Metastatic Breast Carcinoma in the Brain (tissue), 10 donors: ENCODE measurements around the gene SLC35B4.

DNA sequence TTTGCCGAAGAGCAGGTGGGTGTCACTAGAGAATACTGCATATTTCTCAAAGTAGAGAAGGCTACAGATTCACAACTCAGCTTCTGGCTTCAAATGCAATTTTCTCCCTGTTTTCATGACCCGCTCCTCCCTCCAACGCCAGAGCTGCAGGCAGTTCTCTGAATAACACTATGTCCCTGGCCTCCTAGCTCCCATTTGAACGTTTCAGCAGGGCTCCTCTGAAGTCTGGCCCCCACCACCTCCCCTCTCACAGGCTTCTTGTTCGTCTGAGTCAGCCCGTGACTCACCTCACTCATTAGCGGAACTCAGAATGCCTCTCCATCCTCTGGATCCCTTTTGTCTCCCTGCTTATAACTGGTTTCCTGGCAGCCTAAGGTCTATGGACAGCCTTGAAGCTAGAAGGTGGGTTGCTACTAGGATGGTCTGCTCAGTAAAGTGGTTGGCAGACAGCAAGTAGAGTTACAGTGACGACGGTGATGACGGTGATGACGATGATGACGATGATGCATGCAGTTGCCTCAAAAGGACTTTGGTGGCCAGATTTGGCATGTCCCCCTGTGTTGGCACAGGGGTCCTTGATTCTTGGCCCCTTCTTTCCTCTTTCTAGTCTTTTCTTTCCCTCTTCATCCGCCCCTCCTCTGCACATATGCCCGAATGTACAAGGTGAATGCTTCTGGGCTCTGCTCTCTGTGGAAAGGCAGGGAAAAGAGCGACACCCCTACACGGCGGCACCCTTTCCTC, 83.3 kb upstream of the MKLN1 start:
- PRO-cap, 10 experiments, result no peak in any of the 10 experiments

DNA sequence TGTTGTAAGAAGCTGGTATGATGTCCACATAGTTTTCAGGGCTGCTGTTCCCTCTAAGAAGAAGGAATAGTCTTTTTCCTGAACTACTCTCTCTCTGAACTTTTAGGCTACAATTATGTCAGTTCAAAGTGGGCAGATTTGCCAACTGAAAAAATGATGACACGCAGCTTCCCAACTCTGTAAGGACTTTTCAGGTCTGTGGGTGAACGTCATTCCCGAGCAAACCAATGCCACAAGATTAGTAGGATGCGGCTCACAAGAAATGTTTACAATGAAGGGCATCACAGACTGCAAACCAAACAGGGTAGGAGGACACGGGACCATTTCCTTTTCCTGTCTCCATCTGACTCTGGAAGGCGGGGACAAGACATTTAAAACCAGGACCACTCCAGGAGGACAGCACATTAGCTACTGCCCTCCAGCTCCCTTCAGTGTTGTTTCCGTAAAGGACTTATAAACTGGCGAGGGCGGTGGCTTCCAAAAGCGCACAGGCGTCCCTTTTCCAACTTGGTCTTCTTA, 585 bp upstream of the MKLN1 start:
- PRO-cap, 10 experiments, result peak in 7 of 10 experiments; most common plus-strand start position 402 of the sequence (in 4); most common minus-strand start position 297 of the sequence (in 5)

DNA sequence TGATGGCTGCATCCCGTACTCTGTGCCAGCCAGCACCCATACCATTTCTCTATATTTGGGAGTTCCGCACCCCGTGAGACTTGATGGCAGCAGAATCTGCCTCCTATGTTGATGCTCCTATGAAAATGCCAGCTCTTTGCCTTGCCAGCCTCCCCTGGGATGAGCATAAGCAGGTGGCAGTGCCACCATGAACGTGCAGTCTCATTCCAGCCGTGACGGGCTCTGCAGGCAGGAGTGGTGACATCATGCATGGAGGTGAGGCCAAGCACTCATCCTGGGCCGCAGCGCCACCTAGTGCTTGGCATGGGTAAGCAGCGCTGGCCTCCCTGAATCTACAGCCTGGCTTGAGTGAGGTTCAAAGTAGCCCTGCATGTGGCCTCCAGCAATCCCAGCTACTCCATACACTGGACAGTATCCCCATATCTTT, 43.0 kb downstream of the PODXL start:
- PRO-cap, 10 experiments, result peak in 4 of 10 experiments; most common minus-strand start position 224 of the sequence (in 4)

DNA sequence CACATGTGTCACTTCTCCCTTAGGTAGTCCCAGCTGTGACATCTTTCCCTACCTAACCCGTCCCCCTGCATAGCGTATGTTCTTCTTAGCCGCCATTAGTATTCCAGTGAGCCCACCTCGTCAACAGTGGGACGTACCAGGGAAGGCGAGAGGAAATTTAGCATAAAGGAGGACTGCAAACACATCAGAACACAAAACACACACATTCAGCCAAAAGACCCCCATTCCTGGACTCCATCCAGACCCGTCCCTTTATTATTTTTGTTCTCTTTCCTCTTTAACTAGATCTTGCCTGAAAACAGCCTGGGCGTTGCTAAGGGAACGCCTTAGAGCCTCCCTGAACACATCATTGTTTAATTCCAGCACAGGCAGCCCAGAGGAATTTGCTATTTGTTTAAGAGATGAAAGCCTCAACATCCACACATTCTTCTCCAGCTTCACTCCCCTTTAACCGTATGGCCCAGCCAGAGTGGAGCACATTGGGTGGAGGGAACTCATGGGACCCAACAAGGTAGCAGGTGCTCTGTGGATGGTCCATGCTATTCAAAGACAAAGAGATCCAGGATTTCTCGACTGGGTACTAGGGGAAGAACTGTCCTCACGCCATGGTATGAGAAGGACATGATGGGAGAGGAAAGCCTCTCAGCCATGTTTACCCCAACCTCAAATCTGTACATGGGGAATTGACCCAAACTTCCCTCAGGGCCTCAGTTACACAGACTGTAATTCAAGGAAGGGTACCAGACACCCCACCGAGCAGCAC, 44.2 kb upstream of the PODXL start:
- PRO-cap, 10 experiments, result no peak in any of the 10 experiments

GRCh38 chr7:131826934-131827401, 270.5 kb upstream of the PODXL start:
- PRO-cap, 10 experiments, result peak in 1 of 10 experiments; most common plus-strand start chr7:131827241 (in 1); most common minus-strand start chr7:131827090 (in 1)

DNA sequence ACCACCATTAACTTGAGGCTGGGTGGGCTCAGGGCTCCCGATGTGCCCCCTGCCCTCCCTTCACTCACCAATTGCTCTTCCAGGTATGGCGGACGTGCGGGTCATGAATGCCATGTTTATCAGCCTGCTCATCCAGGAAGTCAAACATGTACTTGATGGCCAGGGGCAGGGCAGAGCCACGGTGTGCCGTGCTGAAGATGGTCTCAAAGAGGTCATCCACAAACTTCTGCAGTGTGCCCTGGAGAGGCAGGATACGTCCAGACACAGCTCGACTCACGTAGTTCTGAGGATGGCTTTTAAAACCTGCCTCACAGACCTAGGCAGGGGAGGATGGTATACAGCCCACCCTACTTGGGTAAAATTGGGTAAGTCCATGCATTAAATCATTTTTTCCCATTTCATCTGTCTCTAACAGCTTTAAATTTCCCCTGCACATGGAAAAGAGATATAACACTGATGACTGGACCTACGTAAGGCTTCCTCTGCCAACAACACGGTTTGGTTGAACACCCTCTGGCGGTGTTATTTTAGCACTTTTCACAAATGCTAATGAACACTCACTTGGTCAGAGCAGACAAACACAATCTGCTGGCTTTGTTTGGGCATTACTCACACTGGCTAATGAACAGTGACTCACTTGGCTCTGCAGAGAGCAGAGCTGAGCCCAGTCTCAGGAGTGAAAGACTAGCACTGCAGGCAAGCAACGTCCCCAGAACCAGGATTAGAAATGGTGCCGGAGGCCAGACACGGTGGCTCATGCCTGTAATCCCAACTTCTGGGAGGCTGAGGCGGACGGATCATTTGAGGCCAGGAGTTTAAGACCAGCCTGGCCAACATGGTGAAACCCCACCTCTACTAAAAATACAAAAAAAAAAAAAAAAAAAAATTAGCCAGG, 431.0 kb downstream of the PLXNA4 start:
- PRO-cap, 10 experiments, result peak in 1 of 10 experiments; most common plus-strand start position 712 of the sequence (in 1); most common minus-strand start position 500 of the sequence (in 1)

GRCh38 chr7:132206601-132206928, 369.7 kb downstream of the PLXNA4 start:
- PRO-cap, 10 experiments, result no peak in any of the 10 experiments

DNA sequence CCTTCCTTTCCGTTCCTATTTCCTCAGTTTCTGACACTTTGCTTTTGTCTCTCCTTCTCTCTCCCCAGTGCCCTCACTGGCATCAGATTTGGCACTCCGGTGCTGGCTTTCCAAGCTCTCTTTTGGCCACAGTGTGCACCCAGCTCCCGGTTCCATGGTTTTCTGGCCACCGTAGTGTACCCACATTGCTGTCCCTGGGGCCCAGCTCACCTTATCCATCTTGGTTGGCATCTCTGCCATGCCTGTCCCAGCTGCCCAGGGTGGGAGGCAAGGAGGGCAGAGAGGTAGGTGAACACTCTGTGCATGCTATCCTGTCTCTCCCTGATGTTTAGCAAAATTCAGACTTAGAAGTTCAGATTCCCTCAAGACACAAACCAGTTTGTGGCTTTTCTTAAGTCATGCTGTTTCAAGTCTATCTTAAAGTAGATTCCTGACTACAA, 142.1 kb downstream of the PLXNA4 start:
- PRO-cap, 10 experiments, result no peak in any of the 10 experiments

GRCh38 chr7:132771231-132771884, 195.1 kb upstream of the PLXNA4 start:
- PRO-cap, 10 experiments, result no peak in any of the 10 experiments

DNA sequence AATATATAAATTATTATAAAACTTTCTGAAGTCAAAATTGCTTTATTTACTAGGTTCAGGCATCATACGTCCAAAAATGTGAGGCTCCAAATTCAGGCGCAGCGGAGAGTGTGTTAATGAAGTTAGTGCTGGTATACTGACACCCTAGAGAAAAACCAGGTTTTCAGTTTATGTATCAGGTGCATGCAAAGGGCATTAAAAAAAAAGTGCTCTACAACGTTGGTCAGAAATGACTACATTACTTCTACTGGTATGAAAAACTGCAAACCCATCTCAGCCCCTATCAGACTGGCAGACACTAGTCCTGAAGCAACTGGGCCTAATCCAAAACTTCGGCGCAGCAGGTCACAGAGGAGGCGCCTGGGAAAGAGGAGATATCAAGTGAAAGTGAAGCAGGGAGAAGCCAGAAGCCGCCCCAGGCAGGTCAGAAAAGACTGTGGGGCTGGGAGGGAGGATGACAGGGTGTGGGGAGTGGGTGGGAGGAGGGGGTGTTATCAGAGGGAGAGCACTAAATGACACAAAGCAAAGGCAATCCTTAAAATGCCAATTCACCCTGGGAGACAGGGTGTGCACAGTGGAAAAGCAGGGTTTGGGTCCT, 886 bp downstream of the CHCHD3 start:
- PRO-cap, 10 experiments, result no peak in any of the 10 experiments

GRCh38 chr7:133670616-133671391, 417.9 kb downstream of the EXOC4 start:
- PRO-cap, 10 experiments, result no peak in any of the 10 experiments

DNA sequence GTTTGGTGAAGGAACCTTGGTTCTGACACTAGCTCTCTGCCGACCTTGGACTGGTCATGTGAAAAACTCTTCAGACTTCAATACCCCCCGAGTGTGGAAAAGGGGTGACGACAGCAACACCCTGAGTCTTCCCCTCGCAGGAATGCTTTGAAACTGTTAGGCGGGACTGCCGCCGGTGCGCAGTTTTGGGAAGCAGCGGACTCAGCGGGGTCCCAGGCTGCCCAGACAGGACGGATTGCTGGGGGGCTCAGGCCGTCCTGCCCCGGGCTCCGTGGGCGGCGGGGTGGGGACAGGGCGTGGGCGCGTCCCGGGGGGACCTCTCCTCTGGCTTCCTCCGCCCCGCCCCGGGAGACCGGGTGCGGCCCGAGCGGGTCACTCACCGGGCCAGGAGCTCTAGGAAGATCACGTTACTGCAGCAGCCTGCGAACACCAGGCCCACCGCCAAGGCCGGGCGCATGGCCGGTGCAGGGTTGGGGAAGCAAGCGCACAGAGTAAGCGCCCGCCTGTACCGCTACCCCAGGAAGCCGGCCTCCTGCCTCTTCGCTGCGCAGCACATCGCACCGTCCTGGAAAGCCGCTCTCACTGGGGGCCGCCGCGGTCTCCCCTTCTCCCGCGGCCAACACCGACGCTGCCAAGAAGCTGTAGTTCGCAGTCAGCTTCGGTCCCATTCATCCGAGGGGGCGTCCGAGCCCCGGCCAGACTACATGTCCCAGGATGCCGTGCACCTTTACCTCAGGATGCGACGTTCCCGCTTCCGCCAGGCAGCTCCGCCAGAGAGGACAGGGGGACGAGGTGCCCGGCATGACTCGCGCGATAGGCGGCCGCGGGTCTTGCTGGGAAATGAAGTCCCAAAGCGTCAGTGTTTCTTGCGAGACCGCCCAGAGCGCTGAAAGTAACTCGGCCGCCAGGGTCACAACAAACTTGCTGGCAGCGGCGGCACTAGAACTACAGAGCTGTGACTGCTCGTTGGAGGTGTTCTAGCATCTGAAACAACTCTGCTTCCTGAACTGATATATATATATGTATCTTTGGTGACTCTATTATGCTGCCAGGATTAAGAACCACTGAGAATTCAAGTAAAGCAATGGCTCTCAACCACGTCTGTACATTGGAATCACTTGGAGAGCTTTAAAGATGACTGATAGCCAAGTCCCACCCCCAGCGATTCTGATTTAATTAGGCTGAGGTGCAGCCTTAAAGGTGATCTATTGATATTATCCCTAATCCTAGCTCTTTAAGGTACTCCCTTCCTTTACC, at the start of gene SLC35B4:
SLC35B4 (minus strand) TSS at position 636 of the 1,257 bp plus-strand sequence.
- PRO-cap, 10 experiments, result peak in 9 of 10 experiments; most common plus-strand start position 918 of the sequence (in 6); most common minus-strand start position 702 of the sequence (in 5)

- PRO-cap, 10 experiments, result no peak in any of the 10 experiments
These were observed 46.0 kb downstream of the BPGM start for GRCh38 chr7:134692648-134692972.

- PRO-cap, 10 experiments, result no peak in any of the 10 experiments
These were observed 33.3 kb upstream of the CALD1 start for GRCh38 chr7:134746061-134746536.

DNA sequence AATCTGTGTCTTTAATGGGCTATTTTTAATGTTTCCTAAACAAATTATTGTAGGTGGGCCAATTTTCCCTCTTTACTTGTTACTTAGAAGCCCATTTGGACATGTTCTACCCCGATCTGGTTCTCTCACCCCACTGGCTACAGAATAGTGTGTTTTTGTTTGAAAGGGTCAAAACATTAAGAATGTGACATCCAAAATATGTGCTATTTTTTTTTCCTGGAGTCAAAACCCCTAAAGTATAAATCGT, 32.2 kb downstream of the CALD1 start:
- PRO-cap, 10 experiments, result no peak in any of the 10 experiments

- PRO-cap, 10 experiments, result no peak in any of the 10 experiments
These were observed 55.7 kb downstream of the CALD1 start for GRCh38 chr7:134835158-134835450.

DNA sequence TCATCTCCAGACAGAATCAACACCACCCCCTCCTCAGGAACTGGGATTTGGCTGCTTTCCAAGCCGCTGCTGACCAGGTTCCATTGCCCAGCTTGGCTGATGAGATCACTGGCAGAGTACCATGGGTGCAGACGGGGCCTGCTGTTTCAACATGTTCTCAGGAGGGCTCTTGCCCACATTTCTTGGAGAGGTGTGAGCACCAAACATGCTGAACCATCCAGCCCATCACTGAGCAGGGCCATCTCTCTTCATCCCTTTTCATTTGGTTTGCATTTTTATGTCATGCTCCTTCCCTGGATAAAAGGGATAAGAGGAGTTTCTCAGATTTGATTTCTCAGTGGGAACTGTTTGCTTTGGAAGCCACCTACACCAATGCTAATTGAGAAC, 95.7 kb upstream of the AGBL3 start:
- PRO-cap, 10 experiments, result no peak in any of the 10 experiments

DNA sequence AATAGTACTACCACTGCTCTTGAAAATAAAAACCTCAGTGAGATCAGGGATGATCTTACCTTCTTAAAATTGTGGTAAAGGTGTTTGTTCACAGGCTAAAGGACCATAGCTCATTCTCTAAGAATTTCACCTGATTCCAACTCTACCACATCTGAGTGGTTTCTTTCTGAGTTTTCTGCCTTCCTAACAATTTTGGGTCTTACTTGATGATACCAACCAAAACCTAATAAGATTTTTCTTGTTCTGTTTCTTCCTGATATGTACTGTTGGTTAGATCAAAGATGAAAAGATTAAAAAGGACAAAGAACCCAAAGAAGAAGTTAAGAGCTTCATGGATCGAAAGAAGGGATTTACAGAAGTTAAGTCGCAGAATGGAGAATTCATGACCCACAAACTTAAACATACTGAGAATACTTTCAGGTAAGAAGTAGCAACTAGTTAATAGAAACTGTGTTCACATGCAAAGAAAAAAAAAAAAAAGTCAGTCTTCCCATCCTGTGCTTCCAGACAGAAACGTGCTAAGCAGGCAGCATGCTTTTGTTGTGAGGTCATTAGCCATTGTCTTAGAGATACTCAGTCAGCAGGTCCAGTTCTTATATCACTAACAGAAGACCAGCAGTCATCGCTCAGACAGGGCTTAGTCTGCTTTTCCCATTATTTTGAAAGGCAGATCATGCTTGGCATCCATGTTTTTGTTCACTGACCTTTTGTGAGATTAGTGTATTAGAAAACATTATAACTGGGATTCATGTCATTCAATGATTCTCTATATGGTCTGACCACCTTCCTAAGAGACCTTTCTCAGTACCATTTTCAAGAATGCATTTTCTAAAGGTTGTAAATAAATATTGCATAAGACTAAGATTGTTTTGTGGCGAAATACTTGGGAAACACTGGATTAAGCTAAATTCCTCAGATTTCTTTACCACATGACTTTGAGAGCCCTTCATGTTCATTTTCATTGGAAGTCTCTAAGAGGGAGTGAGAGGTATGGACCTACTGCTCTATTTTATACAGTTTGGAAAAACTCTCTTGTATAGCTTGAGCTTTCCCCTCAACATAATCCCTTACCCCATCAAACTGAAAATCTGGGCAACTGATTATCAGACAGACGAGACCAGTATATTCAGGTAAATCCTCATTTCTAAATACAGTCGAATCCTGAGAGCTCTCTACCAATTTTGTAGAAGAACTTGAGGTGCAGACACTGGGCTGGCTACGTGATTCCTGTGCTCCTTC, 45.1 kb upstream of the AGBL3 start:
- PRO-cap, 10 experiments, result no peak in any of the 10 experiments

GRCh38 chr7:134994951-134996125, 9.0 kb downstream of the AGBL3 start:
- PRO-cap, 10 experiments, result no peak in any of the 10 experiments

DNA sequence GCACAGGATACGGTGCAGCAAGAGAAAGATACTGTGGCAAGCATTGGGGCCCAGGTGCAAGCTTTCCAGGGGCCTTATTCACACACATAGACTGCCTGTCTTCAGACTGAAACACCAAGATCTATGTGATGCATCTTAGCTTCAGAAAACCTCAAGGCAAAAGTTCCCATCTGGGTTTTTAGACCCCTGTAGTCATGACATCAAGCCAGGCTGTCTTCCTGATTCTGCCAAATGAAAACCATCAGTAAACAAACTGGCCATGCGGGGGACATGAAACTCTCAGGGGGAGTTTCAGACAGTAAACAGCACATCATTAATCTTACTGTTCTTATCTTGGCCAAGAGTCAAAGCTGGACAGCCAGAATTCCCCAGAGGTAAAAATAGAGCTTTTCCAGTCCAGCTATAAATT, 9.8 kb downstream of the AGBL3 start:
- PRO-cap, 10 experiments, result no peak in any of the 10 experiments